Fallopian tube (tissue), 1 donor: ENCODE measurements around a stretch of chr14.

DNA sequence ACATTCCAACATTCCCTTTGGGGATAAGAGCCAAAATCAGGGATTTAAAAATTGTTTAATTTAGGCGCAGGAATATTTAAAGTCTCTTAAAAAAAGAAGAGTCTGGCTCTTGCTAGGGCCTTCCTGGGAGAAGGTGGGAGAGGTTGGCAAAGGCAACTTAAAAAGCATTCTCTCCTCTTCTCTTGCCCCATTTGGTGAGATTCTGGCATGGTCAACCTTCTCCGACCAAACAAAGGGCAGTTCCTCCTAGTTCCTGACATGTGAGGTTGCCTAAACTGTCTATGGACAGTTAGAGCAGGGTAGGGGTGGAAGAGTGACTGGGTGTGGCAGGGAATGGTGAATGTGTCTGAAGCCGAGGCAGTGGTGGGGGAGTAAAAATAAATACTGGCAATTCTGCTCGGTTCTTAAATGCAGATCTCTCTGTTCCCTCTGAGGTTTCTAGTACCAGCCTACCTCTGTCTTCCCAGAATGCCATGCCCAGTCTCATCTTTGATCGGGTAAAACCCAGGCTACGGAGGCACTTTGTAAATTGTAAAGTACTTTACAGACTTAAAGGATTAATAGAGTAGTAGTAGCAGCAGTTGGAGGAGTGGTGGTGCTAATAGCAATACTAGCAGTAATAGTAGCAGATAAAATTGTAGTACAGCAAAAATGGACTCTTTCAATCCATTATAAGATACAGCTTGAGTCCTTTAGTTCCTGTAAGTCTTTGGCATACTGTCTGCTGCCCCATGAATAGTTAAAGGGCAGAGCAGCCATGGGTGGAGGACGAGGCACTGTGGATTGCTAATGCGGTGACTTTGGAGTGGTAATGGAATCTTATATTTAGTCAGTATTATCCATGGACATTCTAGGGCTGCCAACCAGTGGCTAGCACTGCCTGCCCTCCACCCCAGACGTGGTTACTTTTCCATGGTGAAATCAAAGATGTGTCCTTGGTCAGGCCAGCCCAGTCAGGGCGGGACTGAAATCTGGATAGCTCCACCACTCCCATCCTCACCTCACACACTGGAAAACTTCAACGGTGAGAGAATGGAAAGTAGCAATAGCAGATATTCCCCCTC is 1.9 kb downstream of the TTC9 start:
- PRO-cap, result bidirectional peak, plus-strand start at position 239 of the sequence, minus-strand start at position 262 of the sequence; unidirectional peak, minus-strand start at position 904 of the sequence; unidirectional peak, minus-strand start at position 1,010 of the sequence

DNA sequence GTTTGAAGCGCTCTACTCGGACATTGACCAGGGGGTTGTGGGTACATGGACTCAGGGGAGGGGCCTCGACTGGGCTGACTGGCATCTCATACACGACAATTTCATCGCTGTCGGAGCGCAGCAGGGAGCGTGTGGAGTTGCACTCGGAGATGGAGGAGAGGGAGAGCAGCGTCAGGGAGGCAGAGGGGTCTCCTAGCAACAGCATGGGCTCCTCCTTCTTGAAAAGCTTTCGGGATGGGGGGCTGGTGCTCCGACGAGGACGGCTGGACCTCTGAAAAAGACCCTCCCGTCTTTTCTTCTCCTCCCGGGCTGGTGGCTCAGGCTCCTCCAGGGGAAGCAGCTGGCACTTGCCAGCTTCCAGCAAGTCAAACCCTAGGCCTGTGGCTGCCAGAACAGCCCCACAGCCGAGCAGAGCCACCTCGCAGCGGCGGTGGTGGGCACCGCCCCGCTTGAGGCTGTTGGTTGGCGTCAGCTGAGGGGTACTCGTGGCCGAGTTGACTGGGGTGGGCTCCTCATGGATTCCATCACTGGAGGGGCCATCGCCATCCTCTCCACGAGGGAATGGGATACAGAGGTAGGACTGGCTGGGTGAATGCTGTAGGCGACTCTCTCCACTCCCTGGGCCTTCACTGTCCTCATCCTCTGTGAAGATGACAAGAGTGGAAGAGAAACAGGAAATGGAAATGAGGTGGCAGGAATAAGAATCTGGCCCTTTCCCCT is 76.5 kb downstream of the MAP3K9 start:
- PRO-cap, result no peak

- PRO-cap, result no peak
These were observed 71.0 kb downstream of the MAP3K9 start for GRCh38 chr14:70738314-70738640.

DNA sequence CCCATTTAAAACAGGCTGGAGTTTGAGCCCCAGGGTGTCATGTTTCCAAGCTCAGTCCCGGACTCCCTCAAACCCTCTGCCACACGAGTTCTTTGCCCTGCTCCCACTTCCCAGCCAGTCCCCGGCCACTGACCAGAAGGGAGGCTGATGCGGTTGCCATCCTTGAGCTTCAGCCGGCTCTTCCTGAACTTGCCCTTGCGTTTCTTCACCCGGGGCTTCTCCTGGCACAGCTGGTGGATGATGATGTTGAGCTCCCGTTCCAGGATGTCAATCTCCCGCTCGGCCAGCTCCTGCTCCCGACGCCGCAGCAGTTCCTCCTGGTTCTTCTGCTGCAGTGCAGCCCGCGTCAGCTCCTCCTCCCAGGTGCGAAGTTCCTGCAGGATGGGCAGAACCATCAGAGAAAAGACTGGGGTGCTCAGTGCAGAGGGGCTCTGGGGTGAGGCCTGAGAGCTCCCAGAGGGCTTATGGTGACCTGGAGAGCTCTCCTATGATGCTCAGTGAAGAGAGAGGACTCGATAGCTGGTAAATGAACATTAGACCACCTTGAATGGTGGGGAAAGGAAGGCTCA is 67.0 kb downstream of the MAP3K9 start:
- PRO-cap, result no peak

- PRO-cap, result no peak
These were observed 18.4 kb upstream of the MAP3K9 start for GRCh38 chr14:70827611-70828280.

- PRO-cap, result no peak
These were observed 70.1 kb downstream of the PCNX1 start for GRCh38 chr14:70977328-70977814.

GRCh38 chr14:71167933-71168520 is 152.2 kb upstream of the SIPA1L1 start:
- PRO-cap, result no peak

- PRO-cap, result no peak
These were observed 113.5 kb upstream of the SIPA1L1 start for GRCh38 chr14:71206591-71207304.

DNA sequence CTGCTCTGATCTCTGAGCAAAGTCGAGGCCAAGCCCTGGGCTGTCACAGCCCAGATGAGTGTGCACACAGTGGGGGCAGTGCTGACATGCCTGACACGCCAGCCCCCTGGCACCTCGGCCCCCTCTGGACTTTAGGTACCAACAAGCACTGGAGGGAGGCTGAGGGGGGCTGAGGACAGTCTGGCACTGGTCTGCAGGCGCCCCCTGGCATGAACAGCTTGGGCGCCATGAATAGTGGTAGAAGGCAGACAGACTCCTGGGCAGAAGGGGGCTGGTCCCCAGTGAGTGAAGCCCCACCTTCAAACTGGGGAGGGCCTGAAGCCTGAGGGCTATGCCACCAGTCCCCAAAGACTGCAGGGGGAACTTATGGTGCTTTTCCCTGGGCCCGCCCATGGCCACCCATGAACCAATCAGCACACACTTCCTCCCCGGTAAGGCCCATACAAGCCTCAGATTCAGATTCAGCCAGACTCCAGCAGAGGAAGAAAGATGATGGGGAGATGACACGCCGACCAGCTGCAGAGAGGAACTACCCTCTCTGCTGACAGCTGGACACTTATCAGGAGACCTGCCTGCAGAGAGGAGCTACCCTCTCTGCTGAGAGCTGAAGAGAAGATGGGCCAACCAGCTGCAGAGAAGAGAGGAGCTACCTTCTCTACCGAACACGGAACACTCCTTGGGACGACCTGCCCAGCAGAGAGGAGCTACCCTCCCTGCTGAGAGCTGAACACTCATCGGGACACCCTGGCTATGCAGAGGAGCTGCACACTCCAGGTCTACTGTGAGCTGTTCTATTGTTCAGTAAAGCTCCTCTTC is 88.6 kb upstream of the SIPA1L1 start:
- PRO-cap, result unidirectional peak, plus-strand start at position 478 of the sequence

DNA sequence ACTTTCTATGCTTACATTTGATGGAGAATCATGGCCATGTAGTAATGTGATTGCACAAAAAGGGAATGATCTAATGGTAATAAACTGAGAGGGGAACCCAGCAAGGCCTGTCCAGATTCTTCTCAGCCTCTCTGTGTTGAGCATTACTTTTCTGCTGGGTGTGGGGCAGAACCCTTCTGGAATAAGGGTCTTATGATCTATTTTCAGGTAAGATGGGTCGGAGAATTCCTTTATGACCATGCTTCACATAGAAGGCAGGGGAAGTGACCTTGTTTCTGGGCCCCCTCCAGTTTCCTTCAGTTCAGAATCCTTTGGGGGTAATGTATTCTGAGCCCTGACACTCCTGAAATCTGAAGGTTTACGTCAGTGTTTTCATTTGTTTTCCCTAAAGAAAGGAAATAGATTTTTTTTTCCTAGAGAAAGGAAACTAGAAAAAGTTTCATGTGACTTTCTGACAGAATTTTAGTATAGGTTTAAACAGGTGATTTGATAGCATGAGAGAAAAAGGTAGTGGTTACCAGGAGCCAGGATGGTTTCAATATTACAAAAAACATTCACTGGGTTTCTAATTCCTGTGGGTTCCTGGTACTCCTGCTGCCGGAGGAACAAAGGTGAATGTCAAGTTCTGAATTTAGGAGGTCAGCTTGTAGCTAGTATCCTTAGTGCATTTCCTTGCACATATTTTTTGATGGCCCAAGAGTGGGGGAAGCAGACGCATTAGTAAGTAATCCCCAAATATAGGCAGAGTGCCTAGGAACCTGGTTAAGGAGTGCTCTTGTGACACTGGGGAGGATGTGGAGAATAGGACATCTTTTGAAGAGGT is 29.1 kb downstream of the SIPA1L1 start:
- PRO-cap, result no peak

- PRO-cap, result no peak
These were observed 31.5 kb downstream of the SIPA1L1 start for GRCh38 chr14:71351594-71352278.

DNA sequence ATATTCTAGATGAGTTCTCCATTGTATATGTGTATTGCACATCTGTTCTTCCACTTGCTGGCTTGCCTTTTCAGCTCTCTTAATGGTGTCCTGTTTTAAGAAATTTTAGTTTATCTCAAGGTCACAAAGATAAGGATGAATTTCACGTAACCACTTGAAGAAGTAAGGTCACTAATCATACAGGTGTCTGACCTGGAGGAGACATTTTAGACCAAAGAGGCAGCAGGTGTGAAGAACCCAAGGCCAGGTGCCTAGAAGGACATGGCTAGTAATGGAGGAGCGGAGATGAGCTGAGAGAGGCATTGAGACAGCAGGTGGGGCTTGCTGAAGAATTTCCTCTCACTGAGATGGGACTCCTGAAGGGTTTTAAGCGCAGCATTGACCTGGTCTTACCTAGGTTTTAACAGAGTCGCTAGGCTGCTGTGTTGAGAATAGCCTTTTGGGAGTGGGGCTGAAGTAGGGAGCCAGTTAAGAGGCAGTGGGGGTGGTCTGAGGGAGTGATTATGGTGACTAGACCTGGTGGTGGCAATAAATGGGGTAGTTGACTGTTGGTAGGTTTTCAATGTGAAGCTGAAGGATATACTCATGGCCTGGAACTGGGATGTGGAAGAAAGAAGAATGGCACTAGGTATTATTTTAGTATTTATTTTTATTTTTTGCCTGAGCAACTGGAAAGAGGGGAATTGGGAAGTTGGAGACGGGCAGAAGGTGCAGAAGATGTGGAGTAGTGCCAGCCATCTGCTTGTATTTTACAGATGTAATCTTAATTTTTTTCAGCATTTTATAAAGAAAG is 33.1 kb downstream of the SIPA1L1 start:
- PRO-cap, result no peak

DNA sequence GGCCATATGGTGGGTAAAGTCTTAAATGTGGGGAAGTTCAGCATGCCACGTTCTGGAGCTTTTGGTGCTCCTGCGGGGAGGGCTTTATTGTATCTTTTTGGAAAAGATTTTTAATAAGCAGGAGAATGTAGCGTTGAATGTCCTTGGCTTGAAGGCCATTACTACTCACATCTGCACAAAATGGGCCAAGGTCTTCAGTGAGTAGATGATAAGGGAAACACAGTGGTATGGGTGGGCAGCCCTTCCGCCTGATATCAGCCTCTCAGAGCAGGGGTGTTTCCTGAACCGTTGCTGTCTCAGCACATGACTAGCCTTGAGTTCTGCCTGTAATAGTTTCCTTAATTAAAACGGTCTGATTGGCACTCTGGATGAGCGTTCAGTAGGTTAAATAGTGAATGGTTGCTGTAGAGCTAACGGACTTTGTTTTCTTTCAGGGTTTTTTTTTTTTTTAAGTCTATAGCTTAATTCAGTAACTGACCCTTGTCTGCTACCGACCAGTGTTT is 98.6 kb downstream of the SIPA1L1 start:
- PRO-cap, result no peak

DNA sequence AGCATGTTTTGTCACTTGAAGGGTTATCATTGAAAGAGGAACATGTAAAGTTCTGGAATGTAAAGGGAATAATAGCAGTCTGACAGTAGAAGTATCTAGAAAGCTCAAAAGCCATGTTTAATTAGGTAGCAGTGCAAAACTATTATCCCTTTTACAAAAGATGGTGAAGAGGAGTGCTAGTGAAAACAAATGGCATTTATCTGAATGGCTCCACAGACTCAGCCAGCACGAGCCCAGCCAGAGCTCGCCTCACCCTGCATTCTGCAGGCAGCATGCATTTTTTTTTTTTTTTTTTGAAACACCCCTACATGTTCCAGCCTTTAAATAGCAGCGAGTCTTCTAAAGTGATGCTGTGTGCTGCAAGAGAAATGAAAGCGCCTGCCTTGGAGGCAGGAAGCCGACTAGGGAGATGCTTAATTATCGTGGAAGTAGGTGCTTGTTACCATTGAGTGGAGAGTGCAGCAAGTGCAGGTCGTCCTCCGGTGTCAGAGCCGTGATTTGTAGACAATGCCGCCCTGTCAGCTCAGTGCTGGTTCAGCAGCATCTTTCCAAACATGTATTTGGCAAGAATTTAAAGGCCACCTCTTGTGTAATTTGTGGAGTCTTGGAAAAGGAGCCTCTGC is 265.8 kb downstream of the SIPA1L1 start:
- PRO-cap, result unidirectional peak, plus-strand start at position 442 of the sequence

GRCh38 chr14:72639542-72639888 is 254.4 kb downstream of the DPF3 start:
- PRO-cap, result no peak

- PRO-cap, result no peak
These were observed 24.0 kb upstream of the PSEN1 start for GRCh38 chr14:73112356-73112720.

- PRO-cap, result no peak
These were observed 6.7 kb upstream of the PSEN1 start for GRCh38 chr14:73129194-73130369.

- PRO-cap, result no peak
These were observed 807 bp downstream of the PAPLN start for GRCh38 chr14:73237655-73238971.

DNA sequence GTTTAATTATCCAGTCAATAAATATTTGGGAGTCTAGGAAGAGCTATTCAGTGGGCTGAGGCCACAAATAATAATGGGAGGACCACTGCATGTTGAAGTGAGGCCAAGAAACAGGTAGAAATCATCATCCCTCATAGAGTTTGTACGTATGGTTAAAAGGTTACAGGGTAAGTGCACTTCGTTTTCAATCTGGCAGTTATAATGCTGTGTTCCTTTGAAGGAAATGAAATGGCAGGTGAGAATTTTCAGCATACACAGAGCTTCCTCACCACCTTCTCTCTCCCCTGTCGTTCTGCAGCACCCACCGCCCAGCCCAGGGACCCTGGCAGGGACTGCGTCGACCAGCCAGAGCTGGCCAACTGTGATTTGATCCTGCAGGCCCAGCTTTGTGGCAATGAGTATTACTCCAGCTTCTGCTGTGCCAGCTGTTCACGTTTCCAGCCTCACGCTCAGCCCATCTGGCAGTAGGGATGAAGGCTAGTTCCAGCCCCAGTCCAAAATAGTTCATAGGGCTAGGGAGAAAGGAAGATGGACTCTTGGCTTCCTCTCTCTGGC is 35.0 kb downstream of the PAPLN start:
- PRO-cap, result no peak

- PRO-cap, result unidirectional peak, plus-strand start at chr14:73457679
These were observed 954 bp downstream of the NUMB start for GRCh38 chr14:73457337-73457846.